ENCODE measurements around the gene OGG1.

- PRO-cap, 4 experiments = no peak in any of the 4 experiments
- RAMPAGE, long total RNA, 2 experiments = no peak in any of the 2 experiments
- RRBS = no CpG with 5 or more reads among the region's 3 CpGs
These were observed 31.0 kb downstream of the EDEM1 start for GRCh38 chr3:5218549-5218924.

GRCh38 chr3:5428407-5429585 is 241.3 kb downstream of the EDEM1 start:
- PRO-cap, 4 experiments = no peak in any of the 4 experiments
- RAMPAGE, long total RNA, 2 experiments = no peak in any of the 2 experiments
- RRBS = no CpG with 5 or more reads among the region's 11 CpGs

DNA sequence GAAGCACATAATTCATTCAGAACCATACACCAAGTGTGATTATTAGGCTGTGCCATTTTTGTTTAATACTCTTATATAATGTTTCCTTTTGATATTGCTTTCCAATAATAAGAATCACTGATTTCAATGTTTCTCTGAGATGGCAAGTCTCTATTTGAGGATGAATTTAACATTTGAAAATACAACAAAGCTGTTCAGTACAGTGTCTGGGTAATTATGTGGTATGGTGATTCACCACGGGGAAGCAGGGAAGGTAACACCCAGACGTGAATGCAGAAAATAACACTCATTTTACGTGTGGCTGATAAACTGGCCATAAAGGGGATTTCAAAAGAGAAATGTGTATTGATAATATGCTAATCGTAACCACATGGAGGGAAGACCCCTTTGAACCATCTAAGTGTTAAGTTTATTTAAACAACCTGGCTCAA is 344.6 kb downstream of the GRM7 start:
- PRO-cap, 4 experiments = peak in 1 of 4 experiments; most common plus-strand start position 256 of the sequence (in 1)
- RAMPAGE, long total RNA, 2 experiments = no peak in any of the 2 experiments
- RRBS = no CpG with 5 or more reads among the region's 4 CpGs

DNA sequence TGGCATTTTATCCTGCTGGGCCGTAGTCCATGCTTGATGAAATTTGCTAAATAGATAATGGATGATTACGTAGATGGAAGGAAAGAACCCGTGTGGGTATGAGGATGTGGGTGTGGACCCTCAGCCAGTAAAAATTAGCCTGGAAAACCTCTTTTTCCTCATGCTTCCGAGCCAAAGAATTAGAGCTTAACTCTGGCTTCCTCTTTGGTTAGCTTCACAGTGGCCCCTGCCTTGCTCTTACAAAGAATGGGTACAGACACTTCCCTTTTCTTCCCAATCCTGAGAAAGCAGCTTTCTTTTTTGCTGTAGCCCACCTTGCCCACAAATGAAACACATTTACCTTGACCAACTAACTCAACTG is 786.1 kb downstream of the GRM7 start:
- PRO-cap, 4 experiments = no peak in any of the 4 experiments
- RAMPAGE, long total RNA, 2 experiments = no peak in any of the 2 experiments
- RRBS = no CpG with 5 or more reads among the region's 4 CpGs

DNA sequence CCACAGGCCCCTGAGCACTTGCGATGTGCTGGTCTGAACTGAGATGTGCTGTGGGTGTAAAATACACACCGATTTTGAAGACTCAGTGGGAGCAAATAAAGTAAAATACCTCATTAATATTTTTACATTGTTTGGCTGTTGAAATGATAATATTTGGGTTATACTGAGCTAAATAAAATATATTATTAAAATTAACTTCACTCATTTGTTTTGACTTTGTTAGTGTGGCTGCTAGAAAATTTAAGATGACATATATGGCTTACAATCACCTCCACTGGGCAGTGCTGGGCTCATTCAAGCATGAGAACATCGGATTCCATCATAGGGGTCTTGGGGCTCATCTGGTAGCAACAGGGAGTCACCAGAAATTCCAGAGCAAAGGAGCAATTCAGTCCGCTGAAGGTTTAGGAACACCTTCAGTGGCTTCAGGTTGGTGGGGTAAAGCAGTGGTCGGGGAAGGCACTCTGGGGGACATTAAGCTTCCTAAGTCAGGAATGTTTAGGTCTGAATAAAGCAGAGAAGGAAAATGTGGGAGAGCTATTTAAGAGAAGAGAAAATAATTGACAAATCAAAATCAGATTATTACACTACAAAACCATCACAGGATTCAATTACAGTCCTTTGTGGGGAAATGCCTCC is 57.9 kb upstream of the LMCD1 start:
- PRO-cap, 4 experiments = no peak in any of the 4 experiments
- RAMPAGE, long total RNA, 2 experiments = no peak in any of the 2 experiments
- RRBS = no CpG with 5 or more reads among the region's 5 CpGs

GRCh38 chr3:8611227-8611690 is 33.3 kb downstream of the SSUH2 start:
- PRO-cap, 4 experiments = no peak in any of the 4 experiments
- RAMPAGE, long total RNA, 2 experiments = no peak in any of the 2 experiments
- RRBS = 89% methylated on average over 2 of the region's 17 CpGs

- PRO-cap, 4 experiments = no peak in any of the 4 experiments
- RAMPAGE, long total RNA, 2 experiments = no peak in any of the 2 experiments
- RRBS = no CpG with 5 or more reads among the region's 6 CpGs
These were observed 137.4 kb upstream of the RAD18 start for GRCh38 chr3:9100696-9101075.

GRCh38 chr3:9226350-9226684 is 23.1 kb downstream of the SRGAP3 start:
- PRO-cap, 4 experiments = peak in 2 of 4 experiments; most common plus-strand start chr3:9226621 (in 1); most common minus-strand start chr3:9226500 (in 2)
- RAMPAGE, long total RNA, 2 experiments = no peak in any of the 2 experiments
- RRBS = no CpG with 5 or more reads among the region's 4 CpGs

GRCh38 chr3:9230480-9231165 is 18.8 kb downstream of the SRGAP3 start:
- PRO-cap, 4 experiments = no peak in any of the 4 experiments
- RAMPAGE, long total RNA, 2 experiments = no peak in any of the 2 experiments
- RRBS = no CpG with 5 or more reads among the region's 10 CpGs

DNA sequence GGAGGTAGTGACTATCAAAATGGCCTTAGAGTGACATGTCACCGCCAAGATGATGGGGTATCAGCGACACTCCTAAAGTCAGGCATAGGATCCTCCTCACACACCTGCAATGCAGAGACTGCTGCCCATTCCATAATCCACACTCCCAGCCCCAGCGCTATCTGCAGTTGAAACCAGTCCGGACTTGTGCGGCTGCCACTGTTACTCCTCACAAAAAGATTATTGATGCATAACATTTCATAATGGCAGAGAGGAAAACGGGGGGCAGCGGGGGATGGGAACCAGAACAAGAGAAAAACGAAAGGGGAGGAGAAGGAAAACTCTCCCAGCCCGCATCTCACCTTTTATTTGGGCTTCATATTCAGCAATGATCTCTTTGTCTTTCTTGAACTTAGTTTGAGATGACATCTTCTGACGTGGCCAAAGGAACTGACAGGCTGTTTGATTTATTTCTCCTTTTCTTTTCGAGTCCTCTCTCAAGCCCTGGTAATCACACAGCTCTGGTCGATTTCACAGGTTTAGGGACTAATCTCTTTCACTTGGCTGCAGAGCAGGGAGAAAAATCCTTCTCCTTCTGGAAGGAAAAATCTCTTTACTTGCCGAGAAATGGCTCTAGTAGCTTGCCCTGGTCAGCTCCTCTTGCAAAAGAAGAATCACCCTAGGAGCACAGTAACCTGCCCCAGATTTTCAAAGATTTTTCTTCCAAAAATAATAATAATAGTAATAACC is 738 bp downstream of the SRGAP3 start:
- PRO-cap, 4 experiments = peak in 1 of 4 experiments; most common plus-strand start position 160 of the sequence (in 1); most common minus-strand start position 111 of the sequence (in 1)
- RAMPAGE, long total RNA, 2 experiments = no peak in any of the 2 experiments
- RRBS = no CpG with 5 or more reads among the region's 13 CpGs

DNA sequence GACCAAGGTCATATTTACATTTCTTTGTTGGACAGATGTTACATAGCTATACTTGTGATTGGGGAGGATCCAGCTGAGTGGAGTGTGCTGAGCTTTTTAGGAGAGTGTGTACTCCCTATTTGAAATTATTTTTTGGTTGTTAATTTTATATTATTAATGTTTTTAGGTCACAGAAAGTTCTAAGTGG is 1.6 kb downstream of the SETD5 start:
- PRO-cap, 4 experiments = no peak in any of the 4 experiments
- RAMPAGE, long total RNA, 2 experiments = no peak in any of the 2 experiments

DNA sequence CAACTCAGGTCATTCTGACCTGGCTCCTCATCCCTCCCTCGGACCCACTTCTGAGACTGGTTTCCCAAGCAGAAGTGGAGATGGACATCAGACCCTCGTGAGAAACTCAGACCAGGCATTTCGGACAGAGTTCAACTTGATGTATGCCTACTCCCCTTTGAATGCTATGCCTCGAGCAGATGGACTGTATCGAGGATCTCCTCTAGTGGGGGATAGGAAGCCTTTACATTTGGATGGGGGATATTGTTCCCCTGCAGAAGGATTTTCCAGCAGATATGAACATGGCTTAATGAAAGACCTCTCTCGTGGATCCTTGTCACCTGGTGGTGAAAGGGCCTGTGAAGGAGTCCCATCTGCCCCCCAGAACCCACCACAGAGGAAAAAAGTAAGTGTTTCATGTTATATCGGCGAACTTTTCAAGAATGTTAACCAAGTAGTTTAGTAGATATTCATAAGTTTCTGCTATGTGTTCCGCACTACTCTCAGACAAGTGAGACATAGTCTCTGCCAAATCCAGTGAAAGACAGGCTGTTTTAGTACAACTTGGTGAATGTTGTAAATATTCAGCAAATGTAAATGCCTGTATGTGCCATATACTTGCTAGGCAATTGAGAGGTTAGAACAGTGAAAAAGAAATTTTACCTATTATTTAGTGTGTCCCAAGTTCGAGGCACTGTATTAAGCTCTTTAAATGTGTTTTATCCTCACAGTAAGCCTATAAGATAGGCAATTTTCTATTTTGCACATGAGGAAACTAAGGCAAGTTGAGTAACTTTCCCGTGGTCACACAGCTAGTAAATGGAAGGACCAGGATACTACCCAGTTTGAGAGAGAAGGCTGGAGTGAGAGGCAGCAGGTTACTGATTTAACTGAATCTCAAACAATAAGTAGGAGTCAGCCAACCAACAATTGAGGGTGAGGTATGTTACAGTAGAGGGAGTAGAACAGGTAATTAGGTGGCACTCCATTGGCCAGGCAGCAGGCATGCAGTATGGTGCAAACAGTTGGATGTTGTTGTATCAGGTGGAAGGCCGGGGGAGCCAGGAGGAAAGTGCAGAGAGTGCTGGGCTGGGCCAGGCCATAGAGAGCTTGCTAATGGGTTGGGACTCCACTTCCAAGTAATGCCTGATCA is 73.5 kb downstream of the SETD5 start:
- PRO-cap, 4 experiments = peak in 1 of 4 experiments; most common plus-strand start position 1,014 of the sequence (in 1)
- RAMPAGE, long total RNA, 2 experiments = no peak in any of the 2 experiments
- RRBS = no CpG with 5 or more reads among the region's 12 CpGs

DNA sequence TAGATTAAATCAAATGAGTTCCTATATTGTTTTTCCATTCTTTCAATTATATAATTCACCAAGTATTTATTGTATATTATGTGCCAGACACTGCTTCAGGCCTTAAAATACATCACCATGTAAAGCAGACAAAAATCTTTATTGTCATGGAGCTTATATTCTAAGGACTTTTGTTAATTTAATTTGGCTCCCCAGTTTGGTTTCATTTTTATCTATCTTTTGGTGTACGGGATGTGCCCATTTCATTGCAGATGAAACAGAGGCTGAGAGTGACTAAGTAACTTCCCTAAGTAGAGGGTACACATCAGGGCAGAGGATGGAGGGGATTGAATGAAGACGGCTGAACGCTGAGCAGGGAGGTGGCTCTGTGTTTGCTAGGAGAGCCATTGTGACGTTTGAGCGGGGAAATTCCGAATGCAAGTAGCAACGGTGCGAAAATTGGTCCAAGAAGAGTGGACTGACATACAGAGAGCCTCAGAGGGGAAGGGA is 13.4 kb downstream of the MTMR14 start:
- PRO-cap, 4 experiments = no peak in any of the 4 experiments
- RAMPAGE, long total RNA, 2 experiments = no peak in any of the 2 experiments
- RRBS = no CpG with 5 or more reads among the region's 8 CpGs

DNA sequence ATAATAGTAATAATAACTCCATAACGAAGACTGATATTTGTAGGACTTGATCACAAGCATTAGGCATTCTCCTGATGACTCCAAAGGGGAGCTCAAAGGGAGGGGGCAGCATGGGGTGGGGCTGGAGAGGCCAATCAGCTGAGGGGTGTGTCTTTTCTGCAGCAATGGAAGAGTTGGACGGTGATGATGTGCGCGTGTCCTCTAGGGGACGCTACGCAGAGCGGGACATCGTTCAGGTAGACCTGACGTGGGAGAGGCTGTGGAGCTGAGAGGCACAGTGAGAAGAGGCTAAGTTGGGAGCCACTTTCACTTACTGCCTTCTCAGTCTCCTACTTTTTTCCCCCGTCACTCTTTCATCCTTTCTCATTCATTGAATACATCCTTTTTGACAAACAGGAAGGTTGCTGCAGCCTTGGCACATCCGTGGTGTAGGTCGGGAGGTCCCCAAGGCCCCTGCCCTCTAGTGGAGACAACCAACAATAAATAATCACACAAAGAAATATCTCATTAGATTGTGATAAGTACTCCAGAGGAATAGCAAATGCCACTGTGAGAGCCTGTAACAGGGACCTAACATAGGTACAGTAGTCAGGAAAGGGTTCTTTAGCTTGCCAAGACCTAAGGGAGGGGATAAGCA is 4.5 kb upstream of the BRPF1 start:
- PRO-cap, 4 experiments = no peak in any of the 4 experiments
- RAMPAGE, long total RNA, 2 experiments = no peak in any of the 2 experiments
- RRBS = no CpG with 5 or more reads among the region's 12 CpGs

- PRO-cap, 4 experiments = peak in 4 of 4 experiments; most common plus-strand start chr3:9749952 (in 4); most common minus-strand start chr3:9749767 (in 4)
- RAMPAGE, long total RNA, 2 experiments = start-site peak on the plus strand in 1 of 2 experiments, at chr3:9750247-9750354 at its widest, 81 reads per replicate
- RRBS = 2% methylated on average over 10 of the region's 63 CpGs
These were observed at the start of gene OGG1 for GRCh38 chr3:9749659-9750724. TSS of gene OGG1 (plus strand) at chr3:9749952.

GRCh38 chr3:9808288-9809115 is 1.6 kb upstream of the TTLL3 start:
- PRO-cap, 4 experiments = no peak in any of the 4 experiments
- RAMPAGE, long total RNA, 2 experiments = no peak in any of the 2 experiments
- RRBS = no CpG with 5 or more reads among the region's 7 CpGs

GRCh38 chr3:9976852-9977557 is 9.6 kb downstream of the EMC3 start:
- PRO-cap, 4 experiments = no peak in any of the 4 experiments
- RAMPAGE, long total RNA, 2 experiments = start-site peak on the plus strand in 1 of 2 experiments, at chr3:9977009-9977040 at its widest, 7 reads per replicate
- RRBS = no CpG with 5 or more reads among the region's 6 CpGs

GRCh38 chr3:10199109-10199514 is 34.4 kb downstream of the IRAK2 start:
- PRO-cap, 4 experiments = peak in 1 of 4 experiments; most common minus-strand start chr3:10199173 (in 1)
- RAMPAGE, long total RNA, 2 experiments = no peak in any of the 2 experiments
- RRBS = no CpG with 5 or more reads among the region's 6 CpGs

- PRO-cap, 4 experiments = no peak in any of the 4 experiments
- RAMPAGE, long total RNA, 2 experiments = no peak in any of the 2 experiments
- RRBS = no CpG with 5 or more reads among the region's 18 CpGs
These were observed 9.0 kb downstream of the SEC13 start for GRCh38 chr3:10311822-10312473.

GRCh38 chr3:10377207-10377868 is 56.4 kb upstream of the SEC13 start:
- PRO-cap, 4 experiments = no peak in any of the 4 experiments
- RAMPAGE, long total RNA, 2 experiments = no peak in any of the 2 experiments
- RRBS = 15% methylated on average over 3 of the region's 13 CpGs